ENCODE data around the genes HECW2 and MOB4.

DNA sequence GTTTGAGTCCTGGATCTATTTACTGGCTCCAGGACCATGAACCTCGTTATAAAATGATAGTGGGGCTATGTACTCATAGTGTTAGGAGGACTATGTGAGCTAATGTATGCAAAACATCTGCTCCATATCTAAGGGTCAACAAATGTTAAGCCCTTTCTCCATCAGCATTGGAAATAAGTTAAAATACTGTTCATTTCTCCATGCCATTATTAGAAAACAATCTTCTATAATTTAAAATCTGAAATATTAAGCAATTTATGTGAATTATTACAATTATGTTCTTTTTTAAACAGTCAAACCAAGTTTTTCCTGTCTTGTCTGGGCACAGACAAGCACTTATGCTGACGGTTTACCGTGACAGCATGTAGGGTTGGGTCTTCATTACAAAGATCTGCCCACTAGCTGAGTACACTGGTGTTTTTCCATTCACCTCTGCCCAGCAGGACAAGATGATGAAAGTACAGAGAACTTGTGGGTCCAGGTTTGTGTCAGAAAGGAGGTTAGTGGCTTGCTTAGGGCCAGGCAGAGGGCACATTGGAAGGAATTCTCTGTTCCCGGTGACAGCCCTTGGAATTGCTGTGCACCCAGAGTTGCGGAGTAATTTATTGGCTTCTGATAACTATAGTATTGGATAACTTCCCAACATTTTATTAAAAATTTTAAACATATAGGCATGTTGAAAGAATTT, 13.9 kb downstream of the NABP1 start:
- PRO-cap, result no peak
- RAMPAGE, long total RNA, result no peak

DNA sequence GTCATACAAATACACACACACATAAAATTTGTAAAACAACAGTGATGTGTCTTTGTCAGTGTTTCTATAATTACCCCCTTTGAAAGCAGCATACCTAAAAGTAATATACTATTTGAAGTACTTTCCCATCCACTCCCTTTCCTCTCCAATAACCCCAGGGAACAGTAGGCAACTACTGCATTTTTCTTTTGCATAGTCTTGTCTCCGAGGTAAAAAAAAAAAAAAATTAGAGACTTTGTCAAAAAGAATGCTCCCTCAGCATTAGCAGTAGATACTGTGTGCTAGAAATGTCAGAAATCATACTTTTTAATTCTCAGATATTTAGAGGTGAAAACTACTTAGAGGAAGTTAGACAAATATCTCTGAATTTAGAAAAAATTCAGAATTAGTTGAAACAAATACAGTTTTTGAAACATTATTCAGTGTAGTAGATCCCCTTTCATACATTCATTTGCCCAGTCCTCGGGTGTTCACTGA, 29.2 kb downstream of the TMEFF2 start:
- PRO-cap, result no peak
- RAMPAGE, long total RNA, result no peak

DNA sequence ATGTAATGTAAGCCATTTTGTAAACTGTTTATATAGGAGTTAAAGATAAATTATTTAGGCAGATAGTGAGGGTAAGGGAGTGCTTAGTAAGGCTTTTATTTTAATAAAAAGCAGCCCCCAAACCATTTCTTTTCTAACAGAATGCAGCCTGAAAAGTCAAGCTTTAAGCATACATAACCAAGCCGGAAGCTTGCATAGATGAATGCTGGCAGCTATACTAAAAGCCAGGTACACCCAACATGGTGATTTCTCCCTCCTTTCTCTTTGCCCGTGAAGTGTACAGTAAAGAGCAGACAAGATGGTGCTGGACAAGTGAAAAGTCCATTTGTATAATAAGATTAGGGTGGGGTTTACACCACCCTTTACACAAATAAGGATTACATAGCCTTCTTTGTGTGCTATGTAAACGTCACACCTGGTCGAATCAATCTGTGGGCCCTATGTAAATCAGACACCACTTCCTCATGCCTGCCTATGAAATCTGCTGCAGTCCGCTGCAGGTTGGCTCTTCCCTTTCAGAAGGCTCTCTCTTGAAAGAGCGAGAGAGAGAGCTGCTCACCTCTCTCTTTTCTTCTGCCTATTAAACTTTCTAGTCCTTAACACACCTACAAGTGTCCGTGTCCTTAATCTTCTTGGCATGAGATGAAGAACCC, 1054.4 kb upstream of the SLC39A10 start:
- PRO-cap, result no peak
- RAMPAGE, long total RNA, result no peak

DNA sequence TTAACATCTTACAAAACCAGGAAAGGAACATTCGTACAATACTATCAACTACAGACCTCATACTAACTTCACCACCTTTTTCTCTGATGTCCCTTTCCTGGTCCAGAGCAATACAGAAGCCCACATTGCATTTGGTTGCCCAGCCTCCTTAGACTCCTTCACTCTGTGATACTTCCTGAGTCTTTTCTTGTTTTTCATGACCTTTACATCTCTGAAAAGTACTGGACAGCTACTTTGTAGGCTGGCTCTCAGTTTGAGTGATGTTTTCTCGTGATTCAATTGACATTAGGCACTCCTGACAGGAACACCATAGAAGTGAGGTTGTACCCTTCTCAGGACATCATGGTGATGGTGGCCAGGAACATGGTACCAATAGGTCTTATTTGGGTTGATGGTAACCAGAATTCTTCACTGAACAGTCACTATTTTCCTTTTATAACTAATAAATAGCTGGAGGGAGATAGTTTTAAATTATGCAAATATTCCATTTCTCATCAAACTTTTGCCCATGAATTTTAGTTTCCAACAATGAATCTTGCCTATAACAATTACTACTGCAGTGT, 185.8 kb upstream of the SLC39A10 start:
- PRO-cap, result no peak
- RAMPAGE, long total RNA, result no peak

DNA sequence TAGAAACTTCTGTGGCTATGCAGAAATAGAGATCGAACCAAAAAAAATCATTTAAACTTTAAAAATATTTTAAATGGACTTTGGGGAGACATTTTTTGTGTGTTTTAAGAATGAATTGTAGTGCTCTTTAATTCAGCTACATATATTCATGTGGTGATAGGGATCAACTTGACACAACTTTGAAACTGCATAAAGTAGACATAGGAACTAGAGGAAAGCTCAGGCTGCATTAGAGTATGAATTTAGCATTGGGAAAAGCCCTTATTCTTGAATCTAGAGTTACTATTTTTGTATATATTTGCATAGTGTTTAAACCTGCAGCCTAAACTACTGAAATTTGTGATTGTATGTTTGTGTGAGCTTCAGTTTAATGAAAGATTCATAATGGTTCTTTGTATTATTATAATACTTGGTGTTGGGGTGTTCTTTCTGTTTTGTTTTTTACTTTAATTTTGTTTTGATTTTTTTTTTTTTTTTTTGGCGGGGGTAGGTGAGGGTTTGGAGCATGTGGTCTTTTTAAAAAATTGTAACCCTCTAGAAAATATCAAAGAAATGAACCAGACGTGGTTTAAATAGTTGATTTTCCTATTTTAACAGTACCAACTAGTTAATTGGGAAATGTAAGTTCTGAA, 78.4 kb downstream of the SLC39A10 start:
- PRO-cap, result no peak
- RAMPAGE, long total RNA, result no peak

- PRO-cap, result no peak
- RAMPAGE, long total RNA, result no peak
Measured at GRCh38 chr2:196160870-196161517, 10.4 kb downstream of the STK17B start.

DNA sequence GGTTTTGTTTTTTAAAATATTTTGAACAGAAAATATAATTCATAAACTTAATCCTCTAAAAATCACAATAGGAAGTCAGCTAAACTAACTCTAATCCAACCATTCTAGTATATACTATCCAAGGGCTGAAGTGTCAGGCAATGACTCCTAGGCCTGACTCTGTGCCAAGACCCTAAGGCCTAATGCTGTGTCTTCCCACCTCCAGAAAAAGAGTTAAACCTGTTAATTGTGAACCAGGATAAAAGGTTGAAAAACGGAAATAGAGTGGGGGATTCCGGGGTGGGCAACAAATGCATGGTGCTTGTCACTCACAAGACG, 3.3 kb downstream of the STK17B start:
- PRO-cap, result no peak
- RAMPAGE, long total RNA, result no peak

- PRO-cap, result no peak
- RAMPAGE, long total RNA, result no peak
Measured at GRCh38 chr2:196239632-196240650, 68.6 kb upstream of the STK17B start.

DNA sequence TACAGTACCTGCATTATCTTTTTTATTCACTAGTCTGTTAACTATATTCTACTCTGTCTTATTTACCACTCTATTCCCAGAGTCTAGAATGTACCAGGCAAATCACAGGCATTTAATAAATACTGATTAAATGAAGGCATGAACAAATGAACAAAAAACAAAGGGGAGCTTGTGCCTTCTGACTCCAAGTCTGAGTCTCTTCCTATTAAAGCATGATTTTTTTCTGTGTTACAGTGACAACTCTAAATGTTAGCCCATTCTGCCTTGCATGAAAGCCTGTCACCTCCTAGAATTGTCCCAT, 133.0 kb upstream of the STK17B start:
- PRO-cap, result no peak
- RAMPAGE, long total RNA, result no peak

DNA sequence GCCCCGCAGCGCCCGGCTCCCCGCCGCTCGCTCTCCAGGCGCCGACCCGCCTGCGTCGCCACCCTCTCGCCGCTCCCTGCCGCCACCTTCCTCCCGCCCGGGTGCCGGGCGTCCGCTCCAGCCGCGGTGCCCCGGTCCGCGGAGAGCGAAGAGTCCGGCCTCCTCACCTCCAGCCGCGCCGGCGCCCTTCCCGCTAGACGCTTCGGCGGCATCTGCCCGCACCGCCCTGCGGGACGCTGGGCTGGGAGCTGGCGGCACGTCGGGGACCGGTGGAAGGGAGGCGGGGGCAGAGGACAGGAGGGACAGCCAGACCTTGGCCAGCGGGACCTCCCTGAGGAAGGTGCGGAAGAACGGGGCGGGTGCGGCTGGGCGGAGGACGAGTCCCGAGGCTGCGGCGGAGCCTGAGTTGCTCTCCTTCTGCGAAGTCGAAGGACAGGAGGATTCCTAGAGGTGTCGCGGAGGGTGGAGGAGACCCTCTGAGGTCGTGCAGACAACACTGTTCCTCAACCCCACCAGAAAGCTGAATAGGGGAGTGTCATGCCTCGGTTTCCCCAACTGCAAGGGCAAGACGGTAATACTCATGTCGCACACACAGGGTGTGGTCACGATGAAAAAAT, at the start of gene HECW2:
HECW2 (minus strand) TSS at position 214 of the 617 bp plus-strand sequence.
- PRO-cap, result bidirectional peak, plus-strand start at position 435 of the sequence, minus-strand start at position 214 of the sequence
- RAMPAGE, long total RNA, result no peak

DNA sequence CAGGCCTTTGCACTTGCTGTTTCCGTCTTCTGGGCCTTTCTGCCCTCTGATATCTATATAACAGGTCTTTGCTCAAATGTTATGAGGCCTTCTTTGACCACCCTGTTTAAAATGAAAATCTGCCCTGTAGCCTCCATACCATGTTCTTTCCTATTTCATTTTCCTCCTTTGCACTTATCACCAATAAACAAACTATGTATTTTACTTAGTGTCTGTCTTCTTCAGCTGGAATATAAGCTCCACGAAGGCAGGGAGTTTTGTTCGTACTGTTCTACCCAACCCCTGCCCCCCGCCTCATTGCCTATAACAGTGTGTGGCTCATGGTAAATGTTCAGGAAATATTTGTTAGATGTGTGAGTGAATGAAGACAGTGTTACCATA, 1.9 kb downstream of the CCDC150 start:
- PRO-cap, result no peak
- RAMPAGE, long total RNA, result no peak

DNA sequence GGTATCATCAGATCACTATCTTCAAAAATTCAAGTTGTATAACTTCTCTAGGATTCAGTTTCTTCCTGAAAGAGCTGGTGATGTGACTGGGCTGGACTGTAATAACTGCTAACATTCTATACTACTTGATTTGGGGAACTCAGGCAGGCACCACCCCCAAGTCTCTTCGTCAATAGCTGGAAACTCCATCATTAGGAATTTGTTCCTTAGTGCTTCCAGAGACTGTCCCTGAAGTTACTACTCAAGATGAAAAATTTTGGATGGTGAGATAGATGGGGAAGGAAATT, 59.0 kb upstream of the PGAP1 start:
- PRO-cap, result no peak
- RAMPAGE, long total RNA, result no peak

DNA sequence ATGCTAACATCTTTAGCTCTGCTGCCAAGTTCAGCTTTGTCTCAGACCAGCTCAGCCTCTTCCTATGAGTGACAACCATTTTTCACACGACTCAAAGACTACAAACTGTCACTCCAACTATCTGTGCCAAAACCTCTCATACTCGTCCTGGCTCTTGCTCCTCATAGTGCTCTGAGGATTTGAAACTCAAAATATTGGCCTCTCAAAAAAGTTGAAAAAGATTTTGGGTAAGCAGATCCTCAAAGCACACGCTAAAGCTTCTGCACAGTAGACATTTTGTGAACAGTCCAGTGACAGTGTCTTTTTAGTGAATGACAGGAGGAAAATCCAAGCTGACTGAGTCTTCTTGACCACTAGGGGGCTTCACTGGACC, 85.4 kb upstream of the PGAP1 start:
- PRO-cap, result no peak
- RAMPAGE, long total RNA, result no peak

- PRO-cap, result no peak
- RAMPAGE, long total RNA, result no peak
Measured at GRCh38 chr2:197079484-197079796, 152.9 kb upstream of the PGAP1 start.

- PRO-cap, result no peak
- RAMPAGE, long total RNA, result no peak
Measured at GRCh38 chr2:197488635-197489547, 10.7 kb downstream of the HSPD1 start.

DNA sequence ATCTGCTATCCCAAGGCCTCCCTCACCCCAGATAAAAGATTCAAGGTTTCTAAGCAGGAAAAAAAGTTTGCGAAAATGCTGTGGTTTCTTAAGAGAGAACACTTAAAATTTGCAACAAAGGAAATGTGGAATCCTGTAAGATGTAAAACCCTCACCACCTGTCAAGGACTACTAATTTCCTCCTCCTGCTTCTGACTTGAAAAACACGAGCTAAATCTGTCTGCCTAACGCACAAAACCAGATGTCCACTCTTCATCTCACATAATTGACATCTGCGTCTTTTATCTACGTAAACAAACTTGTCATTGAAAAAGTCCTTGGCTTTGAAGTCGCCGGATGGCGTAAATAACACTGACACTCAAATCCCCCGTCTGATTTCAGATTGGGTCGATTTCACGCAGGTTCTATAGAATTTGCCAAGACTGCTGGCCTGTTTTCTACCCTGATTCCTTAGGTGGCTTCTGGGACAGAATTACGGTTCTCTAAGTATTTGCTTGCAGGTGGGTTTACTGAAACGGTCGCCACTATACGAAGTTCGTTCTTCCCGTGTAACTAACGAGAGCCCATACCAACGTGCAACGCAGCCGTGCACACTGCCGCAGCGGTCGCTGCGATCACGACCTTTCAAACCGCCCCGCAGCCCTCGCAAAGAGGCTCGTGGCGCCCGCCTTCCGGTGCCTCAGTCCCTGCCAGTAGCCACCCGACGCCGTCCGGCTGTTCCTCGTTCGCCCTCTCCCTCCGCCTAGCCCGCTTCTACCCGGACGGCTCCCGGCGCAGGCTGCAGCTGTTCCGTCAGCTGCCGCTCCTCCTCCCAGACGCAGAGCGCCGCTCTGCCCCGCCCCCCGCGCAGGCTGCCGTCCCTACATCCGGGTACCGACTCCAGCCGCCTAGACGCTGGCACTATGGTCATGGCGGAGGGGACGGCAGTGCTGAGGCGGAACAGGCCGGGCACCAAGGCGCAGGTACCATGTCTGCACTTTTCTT, at the start of gene MOB4:
MOB4 (plus strand) TSS at position 882 of the 984 bp plus-strand sequence.
- PRO-cap, result bidirectional peak, plus-strand start at position 487 of the sequence, minus-strand start at position 461 of the sequence; bidirectional peak, plus-strand start at position 900 of the sequence, minus-strand start at position 755 of the sequence
- RAMPAGE, long total RNA, result start-site peak on the plus strand centred at position 889 of the sequence, 17 bp wide, 731 and 61 reads in 2 replicates

GRCh38 chr2:197808860-197809433, 4.6 kb downstream of the PLCL1 start:
- PRO-cap, result no peak
- RAMPAGE, long total RNA, result no peak

DNA sequence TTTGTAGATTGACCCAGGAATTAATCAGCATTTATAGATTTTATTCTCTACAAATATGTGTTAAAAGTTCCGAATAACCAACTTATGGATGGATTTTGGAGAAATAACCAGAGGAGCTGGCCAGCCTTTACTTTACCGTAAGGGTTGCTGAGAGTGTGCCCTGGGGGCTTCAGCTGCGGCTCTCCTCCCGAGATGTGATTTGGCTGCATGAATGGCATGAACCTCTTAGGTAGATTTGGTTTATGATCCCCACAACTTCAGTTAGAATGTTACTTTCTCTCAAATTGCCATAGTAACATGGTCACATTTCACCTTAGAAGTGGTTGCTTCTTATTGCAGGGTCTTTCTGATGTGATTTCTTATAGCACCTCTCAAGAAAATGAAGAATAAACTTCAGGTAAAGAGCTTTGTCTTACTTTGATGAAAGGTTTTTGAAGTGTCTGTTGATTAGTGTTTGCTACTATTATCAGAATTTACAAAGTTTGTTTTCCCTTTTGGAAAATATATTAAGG, 5.6 kb downstream of the PLCL1 start:
- PRO-cap, result no peak
- RAMPAGE, long total RNA, result no peak

- PRO-cap, result no peak
- RAMPAGE, long total RNA, result no peak
Measured at GRCh38 chr2:198555018-198555513, 750.7 kb downstream of the PLCL1 start.

DNA sequence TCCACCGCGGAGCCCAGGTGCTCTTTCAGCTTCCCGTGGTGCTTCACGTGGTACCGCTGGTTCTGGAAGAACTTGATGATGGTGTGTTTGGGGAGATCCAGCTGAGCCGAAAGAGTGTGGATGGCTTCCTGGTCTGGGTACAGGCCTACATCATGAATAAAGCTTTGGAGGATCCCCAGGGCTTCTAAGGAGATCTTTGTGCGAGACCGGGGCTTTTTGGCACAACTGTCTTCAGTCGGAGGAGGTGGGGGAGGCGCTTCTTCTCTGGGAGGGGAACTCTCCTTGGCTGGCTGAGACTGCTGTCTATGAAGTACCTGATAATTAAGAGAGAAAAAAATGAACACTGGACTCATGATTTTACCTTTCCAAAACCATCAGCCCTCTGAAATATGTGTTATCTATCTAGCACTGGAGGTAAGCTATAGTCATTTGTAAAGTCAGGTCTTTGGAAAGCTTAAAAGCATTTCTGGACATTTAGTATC, 185.3 kb downstream of the SATB2 start:
- PRO-cap, result no peak
- RAMPAGE, long total RNA, result no peak

Measured in GM23338 (cell line).